AG10803 (cell line): ENCODE measurements around a stretch of chr3.

DNA sequence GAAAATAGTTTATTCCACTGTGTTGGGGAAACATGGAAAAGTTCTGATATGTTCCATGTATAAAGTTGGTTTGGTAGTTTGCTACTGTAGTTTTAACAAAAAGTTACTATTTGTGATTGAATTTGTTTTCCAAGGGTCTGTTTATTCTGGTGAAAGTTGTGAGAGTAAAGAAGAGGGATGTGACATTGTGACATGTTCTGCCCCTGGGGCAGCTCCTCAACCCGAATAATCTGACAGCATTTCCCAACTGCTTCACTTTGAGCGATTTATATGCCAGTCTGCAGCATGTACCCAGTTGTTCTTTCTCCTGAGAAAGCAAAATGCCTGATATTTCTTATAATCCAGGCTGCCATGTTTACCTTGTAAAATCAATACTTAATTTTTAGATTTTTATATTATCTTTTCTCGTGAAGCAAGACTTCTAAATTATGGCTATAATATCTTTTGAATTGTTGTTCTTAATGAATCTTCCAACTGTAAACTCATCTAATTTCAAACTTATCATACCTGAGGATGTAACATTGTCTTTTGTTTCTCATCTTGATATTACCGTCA is 1.3 kb downstream of the MAP3K13 start:
- RRBS: no CpG with 5 or more reads among the region's 4 CpGs

- RRBS: no CpG with 5 or more reads among the region's 8 CpGs
Observed at GRCh38 chr3:185489970-185490791, 8.7 kb downstream of the TMEM41A start.

- RRBS: no CpG with 5 or more reads among the region's 8 CpGs
Observed at GRCh38 chr3:185561329-185561960, 9.1 kb upstream of the LIPH start.

GRCh38 chr3:185792530-185793308 is 32.1 kb downstream of the IGF2BP2 start:
- RRBS: 92% methylated on average over 3 of the region's 13 CpGs

- RRBS: no CpG with 5 or more reads among the region's 3 CpGs
Observed at GRCh38 chr3:185922051-185922554, 15.7 kb downstream of the TRA2B start.

DNA sequence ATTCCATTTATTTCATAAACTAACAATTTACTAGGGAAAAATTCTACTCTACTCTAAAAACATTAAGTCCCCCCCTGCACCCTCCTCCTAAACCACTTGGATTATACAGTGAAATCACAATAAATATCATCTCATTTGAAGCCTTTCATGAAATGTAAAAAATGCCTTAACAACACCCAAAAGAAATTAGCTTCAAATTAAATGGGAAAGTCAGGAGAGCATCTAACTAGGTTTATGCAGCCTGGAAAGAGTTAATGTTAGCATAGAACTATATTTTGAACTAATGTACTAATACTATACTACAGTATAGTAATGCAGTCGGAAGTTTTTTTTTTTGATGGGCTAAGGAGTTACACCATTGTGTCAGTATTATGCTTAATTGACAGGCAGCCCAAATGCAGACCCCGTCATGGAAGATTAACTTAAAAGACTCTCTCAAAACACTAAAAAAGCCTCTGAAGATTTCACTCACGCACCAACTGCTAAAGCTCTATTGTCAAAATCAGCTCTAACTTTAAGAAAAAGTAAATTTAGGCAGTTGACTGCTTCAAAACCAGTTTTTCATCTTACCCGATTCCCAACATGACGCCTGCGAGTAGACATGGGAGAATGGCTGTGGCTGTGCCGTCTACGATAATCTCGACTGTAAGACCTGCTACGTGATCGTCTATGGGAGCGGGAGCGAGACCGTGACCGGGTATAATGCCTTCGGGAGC is 12.8 kb downstream of the TRA2B start:
- RRBS: no CpG with 5 or more reads among the region's 16 CpGs

DNA sequence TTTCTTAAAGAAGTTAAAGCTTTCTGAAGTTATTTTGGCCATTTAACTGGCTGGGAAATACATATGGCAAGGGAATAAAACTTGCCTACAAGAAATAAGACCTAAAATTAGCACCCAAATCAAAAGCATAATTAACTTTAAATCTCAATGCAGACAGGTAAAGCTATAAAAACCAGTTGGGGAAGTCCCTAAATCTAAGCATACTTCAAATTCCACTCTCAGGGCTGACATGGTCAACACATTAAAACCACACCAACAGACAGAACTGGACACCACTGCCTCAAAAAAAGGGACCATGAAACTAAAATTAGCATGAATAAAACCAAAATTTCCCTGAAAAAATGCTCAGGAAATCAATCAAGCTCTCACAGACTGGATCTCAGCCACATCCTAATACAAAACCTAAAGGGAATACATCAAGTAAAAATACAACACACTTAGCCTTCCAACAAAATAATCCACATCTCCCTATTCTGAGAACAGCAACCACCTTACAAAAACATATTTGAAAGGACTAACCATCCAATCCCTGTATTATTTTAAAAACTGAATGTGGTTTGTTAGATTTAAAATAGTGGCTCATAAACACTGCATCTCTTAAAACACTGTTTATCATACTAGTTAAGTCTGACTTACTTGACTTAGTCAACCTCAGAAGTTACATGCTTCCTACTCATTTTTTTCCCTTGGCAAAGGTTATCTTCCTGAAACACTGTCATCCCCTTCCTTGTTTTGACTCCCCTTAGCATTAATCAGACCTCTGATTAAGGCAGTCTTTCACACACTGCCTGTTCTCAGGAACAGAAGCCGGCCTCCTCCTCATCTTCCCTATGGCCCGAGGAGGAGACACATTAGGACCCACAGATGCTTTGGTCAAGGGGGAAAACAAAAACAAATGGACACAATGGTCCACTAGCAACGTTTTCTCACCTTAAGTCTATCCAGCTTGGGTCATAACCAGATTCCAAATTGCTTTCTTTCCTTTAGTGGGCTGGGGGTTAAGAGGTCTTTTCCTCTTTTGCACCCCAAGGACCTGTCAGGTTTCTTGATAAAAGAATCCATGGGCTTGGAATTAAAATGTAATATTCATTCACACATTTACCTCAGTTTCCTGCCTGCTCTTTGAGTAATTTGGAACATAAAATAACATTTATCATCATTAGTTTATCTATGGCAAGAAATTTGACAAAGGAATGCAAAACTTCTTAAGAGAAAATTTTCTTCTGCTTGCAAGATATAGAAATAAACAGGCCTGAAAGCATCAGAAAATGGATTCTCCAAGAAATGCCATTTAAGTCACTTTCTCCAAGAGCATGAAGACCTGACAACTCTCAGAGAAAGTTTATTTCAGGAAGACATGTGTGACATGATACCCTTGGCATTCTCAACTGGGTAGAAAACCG is 8.1 kb downstream of the TRA2B start:
- RRBS: no CpG with 5 or more reads among the region's 4 CpGs

DNA sequence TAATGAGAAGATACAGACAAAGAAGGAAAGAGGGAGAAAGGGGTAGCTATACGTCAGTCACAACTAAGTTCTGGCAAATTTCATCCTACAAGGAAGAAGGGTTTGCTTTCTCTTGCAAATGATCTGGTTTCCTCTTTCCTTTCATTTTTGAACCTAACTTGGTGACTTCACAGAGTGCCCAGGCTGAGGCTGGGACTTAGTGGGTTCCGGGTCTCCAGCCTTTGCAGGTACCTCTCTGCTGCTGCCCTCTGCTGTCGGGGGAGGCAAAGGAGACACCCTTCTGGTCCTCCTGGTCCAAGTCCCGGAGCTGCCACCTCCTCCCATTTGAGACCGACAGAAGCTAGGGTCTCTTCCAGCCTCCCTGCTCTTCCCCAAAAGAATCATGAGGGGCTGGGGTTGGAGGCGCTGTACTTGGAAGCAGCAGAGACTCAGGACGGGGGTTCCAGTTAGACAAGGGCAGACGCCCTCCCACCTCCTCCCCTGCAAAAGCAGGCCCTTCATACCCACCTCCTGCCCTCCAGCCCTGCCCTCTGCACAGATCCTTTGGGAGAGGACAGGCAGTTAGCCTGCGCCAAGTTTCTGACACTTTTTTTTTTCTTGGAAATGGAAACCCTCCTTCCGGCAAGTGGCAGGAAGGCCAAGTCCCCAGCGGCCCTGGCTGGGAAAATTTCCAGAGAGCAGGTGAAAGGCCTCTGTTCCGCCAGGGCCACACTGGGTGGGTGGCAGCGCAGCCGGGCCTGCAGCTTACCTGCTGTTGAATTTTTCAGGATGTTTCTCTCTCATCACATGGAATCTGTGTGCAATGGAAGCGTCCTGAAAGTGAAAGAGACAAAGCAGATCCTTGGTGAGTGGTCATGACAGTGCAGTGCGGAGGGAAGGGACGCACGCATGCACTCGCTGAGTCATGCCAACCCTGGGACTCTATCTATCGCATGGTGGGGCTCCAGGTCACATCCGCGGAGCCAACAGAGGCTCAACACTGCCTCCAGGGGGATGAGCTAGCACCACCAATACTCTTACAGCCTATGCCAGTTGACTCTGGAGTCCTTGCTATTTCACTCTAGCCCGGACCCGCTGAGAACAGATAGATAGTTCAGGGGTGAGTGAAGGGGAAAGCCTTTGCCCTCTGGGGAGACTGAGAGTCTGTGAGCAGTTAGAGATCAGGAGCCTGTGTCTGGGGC is 119.9 kb downstream of the DGKG start:
- RRBS: 75% methylated on average over 5 of the region's 24 CpGs

DNA sequence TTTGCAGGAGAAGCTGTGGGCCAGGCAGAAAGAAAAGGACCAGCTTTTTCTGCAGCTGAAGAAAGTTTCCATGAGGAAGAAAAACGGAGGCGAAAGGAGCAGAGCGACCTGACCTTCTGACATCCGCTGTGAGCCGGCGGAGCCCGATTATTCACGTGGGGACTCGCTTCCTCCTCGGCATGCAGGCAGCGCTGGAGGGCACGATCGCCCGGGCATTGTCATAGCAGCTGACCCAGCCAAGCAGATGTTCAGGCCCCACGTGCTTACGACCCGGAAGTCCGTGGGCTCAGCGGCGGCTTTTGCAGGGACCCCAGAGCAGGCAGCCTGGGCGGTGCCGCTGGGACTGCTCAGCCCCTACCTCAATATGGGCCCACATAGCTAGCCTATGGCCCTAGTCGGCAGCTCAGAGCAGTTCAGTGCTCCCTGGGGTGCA is 10.6 kb upstream of the EIF4A2 start:
- RRBS: 7% methylated on average over 13 of the region's 23 CpGs

- RRBS: 9% methylated on average over 11 of the region's 46 CpGs
Observed at GRCh38 chr3:186826558-186827374, 15.7 kb upstream of the ADIPOQ start.

DNA sequence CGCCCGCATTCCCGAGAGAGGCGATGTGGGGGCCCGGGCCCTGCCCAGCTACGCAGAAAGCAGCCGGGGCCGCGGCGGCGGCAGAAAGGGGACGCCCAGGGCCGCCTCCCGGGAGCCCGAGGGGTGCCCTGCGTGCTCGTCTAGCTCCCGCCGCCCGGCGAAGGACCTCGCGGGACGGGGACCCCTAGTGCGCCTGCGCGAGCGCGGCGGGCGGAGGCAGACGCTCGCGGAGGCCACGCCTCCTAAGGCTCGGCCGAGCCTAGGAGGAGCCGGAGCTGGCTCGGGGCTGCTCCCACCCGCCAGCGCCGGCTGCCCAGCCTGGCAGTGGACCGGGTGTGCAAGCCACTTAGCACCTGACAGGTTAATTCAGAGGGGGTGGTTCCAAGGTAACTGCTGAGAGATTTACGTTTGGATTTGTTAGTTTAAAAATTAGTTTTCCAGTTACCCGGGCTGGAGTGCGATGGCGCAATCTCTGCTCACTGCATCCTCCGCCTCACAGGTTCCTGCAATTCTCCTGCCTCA is 15.1 kb upstream of the ADIPOQ start:
- RRBS: 4% methylated on average over 21 of the region's 48 CpGs

DNA sequence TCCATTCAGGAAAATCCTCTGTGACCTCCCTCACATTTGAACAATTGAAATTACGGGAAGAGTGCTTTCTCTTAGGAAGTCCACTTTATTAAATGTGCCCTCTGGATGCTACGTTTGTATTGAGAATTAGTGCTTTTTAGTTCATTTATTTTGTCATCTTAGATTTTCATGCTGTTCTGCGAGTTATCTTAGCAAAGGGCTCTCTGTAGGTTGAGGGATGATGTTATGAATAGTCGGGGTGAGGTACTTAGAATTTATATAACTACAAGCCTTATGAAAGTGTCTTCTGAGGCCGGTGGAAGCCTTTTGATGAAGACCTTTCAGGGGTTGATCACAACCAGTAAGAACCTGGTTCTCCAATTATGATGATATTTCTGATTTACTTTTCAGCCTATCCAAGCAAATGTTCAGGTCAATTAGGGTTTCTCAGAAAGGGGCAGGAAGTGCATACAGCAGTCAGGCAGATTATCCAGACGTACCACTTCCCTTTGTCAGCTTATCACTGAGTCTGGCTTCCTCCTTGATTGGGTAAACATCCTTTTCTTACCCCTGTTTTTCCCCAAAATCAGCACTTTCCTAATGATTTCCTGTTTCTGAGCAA is 28.6 kb downstream of the ADIPOQ start:
- RRBS: no CpG with 5 or more reads among the region's 6 CpGs

DNA sequence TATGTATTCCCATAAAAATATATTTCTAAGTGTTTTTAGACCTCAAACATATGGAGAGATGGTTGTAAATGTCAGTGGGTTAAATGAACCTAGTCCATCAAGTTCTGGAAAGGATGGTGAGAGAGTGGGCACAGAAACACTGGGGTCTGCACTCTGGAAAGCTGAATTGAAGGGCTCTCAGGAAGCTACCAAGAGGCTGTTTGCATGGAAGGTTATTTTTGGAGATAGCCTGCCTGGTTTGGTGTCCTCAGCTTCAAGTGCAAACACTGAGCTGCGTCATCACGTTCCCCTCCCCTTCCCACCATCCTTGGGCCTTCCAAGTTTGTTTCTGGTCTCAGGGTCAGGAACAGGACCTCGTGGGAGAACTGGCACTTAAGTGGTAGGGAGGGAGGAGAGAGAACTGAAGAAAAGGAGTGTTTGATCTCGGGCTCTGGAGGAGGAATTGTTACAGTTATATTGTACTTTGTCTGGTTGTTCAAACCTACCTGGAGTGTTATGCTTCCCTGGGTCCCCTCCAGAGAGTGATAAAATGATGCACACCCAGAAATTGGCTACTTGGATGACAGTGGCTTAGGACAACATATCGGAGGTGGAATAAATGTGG is 10.6 kb downstream of the ST6GAL1 start:
- RRBS: no CpG with 5 or more reads among the region's 5 CpGs

GRCh38 chr3:186960353-186960984 is 30.1 kb downstream of the ST6GAL1 start:
- RRBS: no CpG with 5 or more reads among the region's 7 CpGs

DNA sequence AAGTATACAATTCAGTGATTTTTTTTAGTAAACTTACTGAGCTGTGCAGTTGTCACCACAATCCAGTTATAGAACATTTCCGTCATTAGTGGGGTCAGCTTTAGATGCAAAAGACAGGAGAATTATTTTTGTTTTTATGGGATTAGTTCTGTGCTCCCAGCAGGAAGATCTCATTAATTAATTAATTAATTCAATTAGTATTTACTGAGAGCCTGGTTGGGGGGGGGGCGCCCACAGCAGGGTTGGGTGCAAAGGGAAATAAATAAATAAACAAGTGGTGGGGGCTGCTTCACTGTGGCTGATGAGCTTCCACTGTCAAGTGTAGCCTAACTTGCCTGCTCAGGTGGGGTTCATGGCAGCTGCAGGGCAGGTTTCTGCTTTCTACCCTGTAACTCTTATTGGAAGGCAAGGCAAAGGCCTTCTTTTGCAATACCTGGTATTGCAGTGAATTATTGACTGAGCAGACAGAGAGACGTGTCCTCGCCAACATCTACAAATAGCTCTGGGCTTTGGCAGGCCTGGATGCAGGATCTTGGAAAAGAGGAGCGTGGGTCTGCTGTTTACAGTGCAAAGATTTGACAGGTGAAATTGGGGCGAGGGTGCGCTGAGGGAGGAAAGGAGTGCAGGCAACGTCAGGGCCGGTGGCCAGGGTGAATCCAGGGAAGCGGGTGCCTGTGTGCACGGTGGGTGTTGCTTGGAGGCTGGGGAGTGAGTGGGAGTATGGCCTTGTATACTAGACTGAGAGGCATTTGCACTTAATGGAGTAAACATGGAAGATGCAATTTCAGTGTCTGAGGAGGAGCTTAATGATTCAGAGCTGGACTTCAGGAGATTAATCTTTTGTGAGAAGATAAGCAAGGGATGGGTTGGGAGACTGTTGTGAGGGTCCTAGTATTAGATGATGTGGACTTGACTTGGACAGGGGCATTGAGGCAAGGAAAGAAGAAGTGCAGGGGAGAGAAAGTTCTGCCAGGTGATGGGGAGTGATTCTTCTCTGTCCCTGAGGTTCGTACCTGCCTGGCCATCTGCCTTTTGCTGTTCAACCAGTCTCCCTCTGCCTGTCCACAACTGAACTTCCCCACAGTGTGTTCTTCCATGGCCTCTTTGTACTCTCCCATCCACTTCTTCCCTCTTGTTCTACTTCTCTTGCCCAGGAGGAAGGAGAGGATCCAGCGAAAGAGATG is 44.6 kb downstream of the ST6GAL1 start:
- RRBS: no CpG with 5 or more reads among the region's 13 CpGs

DNA sequence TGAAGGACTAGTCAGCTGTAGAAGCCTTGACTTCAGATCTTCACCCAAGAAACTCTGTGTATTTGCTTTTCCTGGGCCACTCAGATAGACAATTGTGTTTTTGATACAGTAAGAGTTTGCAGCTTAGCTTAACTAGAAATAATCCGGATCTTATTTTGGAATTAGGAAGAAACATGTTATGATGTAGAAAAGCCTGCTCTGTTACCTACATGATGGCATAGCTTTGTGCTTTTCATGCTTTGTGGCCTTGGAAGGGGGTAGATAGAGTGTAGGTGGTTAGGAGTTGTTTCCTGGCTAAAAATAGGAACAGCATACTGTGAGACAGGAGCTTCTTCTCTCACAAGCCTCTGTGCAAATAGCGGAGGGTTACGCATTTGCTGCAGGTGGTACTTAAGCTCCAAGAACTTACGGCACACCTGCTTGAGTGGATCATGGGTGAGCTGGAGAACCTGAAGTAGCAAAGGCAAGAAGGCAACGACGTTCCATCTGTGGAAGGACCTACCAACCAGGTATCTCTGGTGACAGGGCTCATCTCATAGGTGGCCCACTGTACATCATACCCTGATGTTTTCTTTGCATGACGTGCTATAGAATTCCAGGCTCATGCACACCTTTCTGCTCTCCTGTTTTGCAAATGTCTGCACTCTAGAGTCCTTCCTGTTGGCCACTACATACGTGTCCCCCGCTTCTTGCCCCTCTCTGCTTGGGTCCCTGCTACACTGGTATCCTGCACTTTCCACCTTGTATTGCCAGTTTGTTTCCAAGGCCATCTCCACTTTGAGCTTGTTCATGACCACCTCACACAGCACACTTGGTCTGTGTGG is 66.1 kb downstream of the ST6GAL1 start:
- RRBS: no CpG with 5 or more reads among the region's 9 CpGs

DNA sequence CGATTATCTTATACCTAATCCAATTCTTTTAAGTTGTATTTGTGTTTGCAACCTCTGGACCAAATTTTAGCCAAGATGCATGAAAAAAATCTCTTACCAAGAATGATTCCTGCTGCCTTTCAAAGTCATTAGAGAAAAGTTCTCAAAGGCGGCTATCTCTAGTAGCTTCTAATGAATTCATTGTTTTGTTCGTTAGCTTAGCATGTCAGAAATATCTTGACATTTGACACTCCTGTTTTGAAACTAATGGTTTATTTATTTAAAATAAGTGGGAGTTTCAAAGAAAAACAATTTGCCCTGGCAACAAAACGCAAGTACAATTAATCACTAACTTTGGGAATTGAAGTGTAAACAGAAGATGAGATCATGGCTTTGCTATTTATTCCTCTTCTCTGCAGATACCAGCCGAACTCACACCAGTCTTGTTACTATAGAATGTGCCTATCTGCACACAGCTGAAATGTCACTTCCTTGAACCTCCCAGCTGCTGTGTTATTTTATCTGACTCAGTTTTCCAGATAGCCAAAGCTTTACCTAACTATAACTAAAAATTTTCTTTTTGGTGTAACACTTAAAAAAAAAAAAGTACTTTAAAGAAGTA is 27.5 kb downstream of the MASP1 start:
- RRBS: no CpG with 5 or more reads among the region's 5 CpGs

DNA sequence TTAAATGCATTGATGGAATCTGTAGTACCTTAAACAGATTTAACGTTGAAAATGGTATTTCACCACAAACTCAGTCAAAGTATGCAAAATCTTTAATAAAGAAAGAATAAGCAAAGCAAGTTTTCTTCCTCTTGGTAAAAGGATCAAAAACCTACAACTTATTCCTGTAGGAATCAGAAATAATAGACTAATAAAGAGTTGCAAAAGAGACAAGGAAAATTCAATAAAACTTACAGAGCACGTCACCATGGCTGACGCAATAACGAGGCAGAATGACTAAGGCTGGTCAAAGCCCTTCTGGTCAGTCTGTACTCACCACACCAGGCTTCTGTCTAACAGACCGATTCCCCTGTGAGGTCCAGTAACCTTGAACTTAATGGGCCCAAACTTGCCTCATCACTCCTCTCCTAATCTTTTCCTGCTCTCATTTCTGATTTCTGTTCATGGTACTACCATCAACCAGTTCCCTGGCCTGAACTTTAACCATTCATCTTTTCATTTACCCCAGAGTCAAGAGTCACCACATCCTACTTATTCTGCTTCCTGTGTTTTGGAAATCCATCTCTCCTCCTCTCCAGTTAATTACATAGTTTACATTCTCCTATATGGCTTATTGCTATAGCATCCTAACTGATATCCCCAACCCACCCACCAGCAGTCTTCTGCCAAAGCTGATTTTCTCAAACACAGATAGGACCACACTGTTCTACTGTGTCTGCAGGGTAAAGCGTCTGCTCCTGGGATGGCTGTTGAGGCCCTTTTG is 4.9 kb downstream of the MASP1 start:
- RRBS: no CpG with 5 or more reads among the region's 6 CpGs

- RRBS: no CpG with 5 or more reads among the region's 3 CpGs
Observed at GRCh38 chr3:187295381-187295769, 3.8 kb upstream of the MASP1 start.